Lung (tissue), 4 donors: ENCODE data around the genes SYDE2 and COL24A1.

DNA sequence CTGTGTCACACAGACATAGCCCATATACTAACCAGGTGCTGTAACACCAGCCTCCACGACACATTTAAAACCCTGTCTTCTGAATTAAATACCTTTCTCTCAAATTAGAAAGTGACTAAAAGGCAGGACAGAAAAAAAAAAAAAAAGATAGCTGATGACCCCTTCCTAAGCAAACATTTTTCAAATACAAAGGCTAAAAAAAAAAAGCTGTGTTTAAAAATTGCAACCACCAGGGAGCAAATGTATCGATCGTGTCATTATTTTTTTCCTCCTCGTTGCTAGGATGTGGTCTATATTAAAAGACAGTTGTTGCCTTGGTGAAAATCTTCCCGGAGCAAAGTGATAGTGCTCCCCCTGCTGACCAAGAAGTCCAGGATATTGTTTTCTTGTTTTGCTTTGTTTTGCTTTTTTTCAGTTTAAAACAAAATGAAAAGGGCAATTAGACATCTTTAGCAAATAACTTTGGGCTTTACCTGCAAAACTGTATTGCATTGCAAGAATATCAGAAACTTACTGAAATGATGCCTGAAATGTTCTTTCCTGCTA, 35.4 kb downstream of the DNASE2B start:
- PRO-cap = no peak
- RAMPAGE, long total RNA = no peak
- RRBS = no CpG with 5 or more reads among the region's 5 CpGs

GRCh38 chr1:84582700-84583241, 8.5 kb upstream of the CTBS start:
- PRO-cap = no peak
- RAMPAGE, long total RNA = no peak
- RRBS = no CpG with 5 or more reads among the region's 4 CpGs

- PRO-cap = no peak
- RAMPAGE, long total RNA = no peak
- RRBS = no CpG with 5 or more reads among the region's 1 CpG
Measured at GRCh38 chr1:84603249-84603671, 29.0 kb upstream of the CTBS start.

DNA sequence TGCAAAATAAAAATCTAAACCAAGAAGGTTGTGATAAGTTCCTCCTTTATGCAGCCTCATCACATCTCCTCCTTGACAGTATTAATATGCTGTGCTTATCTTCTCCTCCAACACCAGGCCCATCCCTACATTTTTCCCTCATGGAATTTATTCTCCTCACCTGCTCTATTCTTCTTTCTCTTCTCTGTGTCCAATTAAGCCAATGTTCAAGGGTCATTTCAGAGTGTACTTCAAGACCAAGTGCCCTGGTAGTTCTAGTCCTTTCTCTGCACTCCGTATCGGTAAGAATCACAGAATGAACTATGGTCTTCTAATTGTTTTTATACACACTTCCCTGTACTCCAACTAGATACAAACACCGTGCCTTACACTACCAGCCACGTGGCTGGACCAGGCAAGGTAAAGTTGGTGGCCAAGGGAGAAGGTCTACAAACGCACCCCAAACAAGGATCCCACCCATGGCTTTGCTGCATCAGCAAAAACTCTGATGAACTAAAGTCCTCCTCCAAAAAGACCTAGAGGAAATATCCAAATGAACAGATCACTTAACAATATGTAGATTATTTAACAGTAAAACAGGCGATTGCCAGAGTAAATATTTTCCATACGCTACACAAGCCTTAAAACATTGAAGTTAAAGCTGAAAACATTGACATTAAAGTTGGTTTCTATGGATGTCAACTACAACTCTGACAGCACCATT, 40.1 kb upstream of the LPAR3 start:
- PRO-cap = no peak
- RAMPAGE, long total RNA = no peak
- RRBS = no CpG with 5 or more reads among the region's 7 CpGs

- PRO-cap = unidirectional peak, plus-strand start at chr1:84945176
- RAMPAGE, long total RNA = no peak
- RRBS = no CpG with 5 or more reads among the region's 5 CpGs
Measured at GRCh38 chr1:84945053-84945667, 51.8 kb downstream of the MCOLN2 start.

- PRO-cap = no peak
- RAMPAGE, long total RNA = no peak
- RRBS = no CpG with 5 or more reads among the region's 4 CpGs
Measured at GRCh38 chr1:85190310-85190820, 10.5 kb downstream of the SYDE2 start.

DNA sequence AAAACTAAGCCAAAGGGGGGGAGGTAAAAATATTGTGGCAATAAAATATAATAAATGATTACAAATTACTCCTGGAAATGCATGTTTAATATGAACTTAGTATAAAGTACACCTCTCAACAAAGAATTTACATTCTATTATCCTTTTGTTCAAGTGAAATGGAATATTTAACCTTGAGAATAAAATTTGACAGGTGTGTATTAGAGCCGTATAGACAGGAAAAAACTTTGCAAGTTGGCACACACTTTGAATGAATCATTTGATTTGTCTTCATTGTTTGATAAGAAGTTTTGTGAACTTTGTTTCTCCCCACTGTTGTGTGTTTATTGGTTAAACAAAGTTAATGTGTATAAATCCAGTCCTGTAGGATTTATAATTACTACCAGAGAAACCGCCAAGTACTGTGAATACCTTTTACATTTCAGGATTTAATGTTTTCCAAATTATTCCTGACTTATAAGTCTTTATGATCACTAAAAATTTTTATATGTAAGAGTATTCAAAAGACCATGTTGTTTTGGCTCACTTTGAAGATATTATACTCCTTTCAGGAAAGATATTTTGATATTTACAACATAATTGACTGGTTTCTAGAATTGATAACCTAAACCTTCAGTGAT, 1.9 kb downstream of the SYDE2 start:
- PRO-cap = no peak
- RAMPAGE, long total RNA = no peak
- RRBS = no CpG with 5 or more reads among the region's 2 CpGs

GRCh38 chr1:85200490-85201539, at the start of gene SYDE2:
Gene SYDE2, minus strand, starts transcription at chr1:85201016.
- PRO-cap = bidirectional peak, plus-strand start at chr1:85201149, minus-strand start at chr1:85200978
- RAMPAGE, long total RNA = no peak
- RRBS = 1% methylated on average over 75 of the region's 123 CpGs

DNA sequence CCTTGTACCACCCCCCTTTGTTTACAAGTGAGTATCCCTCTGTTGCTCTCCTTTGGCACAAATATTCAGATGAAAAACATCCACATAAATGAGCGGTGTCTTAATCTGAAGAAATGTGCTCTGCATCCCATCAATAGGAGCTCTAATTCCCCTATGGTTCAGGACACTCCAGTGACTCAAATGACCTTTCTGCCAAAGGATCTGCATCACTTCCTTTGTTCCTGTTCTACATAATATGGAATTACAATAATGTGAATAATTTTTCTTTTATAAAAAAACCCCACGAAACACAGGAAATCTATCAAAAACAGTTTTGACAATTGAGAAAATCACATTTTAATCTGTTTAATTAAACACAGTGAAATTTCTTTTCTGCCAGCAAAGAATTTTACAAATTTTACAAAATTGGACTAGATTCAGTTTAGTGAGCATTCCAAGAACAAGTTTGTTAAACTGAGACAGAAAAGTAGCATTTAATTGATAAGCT, 16.5 kb downstream of the DDAH1 start:
- PRO-cap = no peak
- RAMPAGE, long total RNA = no peak
- RRBS = no CpG with 5 or more reads among the region's 2 CpGs

DNA sequence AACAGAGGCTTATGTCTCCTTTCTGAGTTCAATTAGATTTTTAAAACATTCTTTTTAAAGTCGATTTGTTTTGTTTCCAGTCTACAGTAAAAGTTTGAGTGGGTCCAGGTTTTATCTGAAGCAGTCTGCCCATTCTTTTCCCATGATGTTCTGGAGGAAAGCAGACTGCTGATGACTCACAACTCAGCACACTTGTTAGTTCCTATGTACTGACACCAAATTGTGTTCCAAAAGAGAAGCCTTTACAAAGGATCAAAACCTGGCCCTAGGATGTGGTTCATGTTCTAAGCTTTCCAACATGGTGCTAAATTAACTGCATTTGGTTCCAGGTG, 11.4 kb upstream of the CCN1 start:
- PRO-cap = no peak
- RAMPAGE, long total RNA = no peak
- RRBS = no CpG with 5 or more reads among the region's 1 CpG

DNA sequence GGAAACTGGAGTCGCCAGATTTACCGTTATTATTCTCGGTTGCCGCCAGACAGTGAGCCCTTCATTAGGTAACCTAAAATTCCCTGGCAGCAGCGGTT, 3.0 kb upstream of the CCN1 start:
- PRO-cap = no peak
- RAMPAGE, long total RNA = no peak
- RRBS = no CpG with 5 or more reads among the region's 5 CpGs

DNA sequence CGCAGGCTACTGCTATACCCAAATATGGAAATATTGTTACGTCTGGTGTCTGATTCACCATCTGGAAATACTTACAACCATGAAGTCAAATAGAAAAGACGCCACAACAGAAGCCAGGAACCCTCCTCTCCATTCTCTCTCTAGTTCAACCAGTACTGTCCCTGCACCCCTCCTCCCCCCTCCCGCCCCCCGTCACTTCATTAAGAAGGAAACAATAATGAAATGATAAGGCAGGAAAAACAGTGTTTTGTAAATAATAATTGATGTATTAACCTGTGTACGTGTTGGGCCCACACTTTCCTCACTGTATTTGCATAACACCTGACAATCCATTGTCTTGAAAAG, 1.9 kb upstream of the CCN1 start:
- PRO-cap = bidirectional peak, plus-strand start at position 88 of the sequence, minus-strand start outside the sequence
- RAMPAGE, long total RNA = no peak
- RRBS = no CpG with 5 or more reads among the region's 6 CpGs

DNA sequence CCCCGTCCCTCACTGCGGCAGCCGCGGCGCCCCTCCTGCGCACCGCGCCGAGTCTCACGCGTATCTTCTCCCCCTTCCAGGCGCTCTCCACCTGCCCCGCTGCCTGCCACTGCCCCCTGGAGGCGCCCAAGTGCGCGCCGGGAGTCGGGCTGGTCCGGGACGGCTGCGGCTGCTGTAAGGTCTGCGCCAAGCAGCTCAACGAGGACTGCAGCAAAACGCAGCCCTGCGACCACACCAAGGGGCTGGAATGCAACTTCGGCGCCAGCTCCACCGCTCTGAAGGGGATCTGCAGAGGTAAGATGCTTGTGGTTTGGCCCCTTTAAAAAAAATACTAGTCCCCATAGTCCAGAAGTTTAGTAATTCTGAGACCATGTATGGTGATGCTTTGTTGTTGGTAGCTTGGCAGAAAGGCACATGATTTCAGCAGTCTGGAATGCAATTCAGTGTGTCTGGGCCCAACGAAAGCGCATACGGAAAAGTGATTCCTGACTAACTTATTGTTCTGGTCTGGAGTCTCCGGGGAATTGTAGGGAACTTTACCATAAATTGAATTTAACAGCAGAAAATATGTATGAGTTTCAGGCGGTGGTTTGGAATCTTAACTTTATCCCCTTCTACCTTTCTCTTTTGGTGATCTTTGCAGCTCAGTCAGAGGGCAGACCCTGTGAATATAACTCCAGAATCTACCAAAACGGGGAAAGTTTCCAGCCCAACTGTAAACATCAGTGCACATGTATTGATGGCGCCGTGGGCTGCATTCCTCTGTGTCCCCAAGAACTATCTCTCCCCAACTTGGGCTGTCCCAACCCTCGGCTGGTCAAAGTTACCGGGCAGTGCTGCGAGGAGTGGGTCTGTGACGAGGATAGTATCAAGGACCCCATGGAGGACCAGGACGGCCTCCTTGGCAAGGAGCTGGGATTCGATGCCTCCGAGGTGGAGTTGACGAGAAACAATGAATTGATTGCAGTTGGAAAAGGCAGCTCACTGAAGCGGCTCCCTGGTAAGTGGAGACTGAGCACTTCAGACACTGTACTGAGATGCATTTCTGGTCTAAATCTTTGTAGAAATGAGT, 1.1 kb downstream of the CCN1 start:
- PRO-cap = no peak
- RAMPAGE, long total RNA = no peak
- RRBS = no CpG with 5 or more reads among the region's 45 CpGs

GRCh38 chr1:85582912-85583517, 2.5 kb downstream of the CCN1 start:
- PRO-cap = no peak
- RAMPAGE, long total RNA = no peak
- RRBS = no CpG with 5 or more reads among the region's 9 CpGs

GRCh38 chr1:86155081-86155789, 1.3 kb downstream of the COL24A1 start:
- PRO-cap = no peak
- RAMPAGE, long total RNA = no peak
- RRBS = no CpG with 5 or more reads among the region's 38 CpGs

GRCh38 chr1:86156585-86157302, at the start of gene COL24A1:
Gene COL24A1, minus strand, starts transcription at chr1:86156772.
- PRO-cap = no peak
- RAMPAGE, long total RNA = no peak
- RRBS = 10% methylated on average over 24 of the region's 49 CpGs

GRCh38 chr1:86517049-86517866, 29.6 kb upstream of the CLCA4 start:
- PRO-cap = no peak
- RAMPAGE, long total RNA = no peak
- RRBS = no CpG with 5 or more reads among the region's 1 CpG

GRCh38 chr1:86548763-86549501, 2.1 kb downstream of the CLCA4 start:
- PRO-cap = no peak
- RAMPAGE, long total RNA = no peak
- RRBS = no CpG with 5 or more reads among the region's 2 CpGs

DNA sequence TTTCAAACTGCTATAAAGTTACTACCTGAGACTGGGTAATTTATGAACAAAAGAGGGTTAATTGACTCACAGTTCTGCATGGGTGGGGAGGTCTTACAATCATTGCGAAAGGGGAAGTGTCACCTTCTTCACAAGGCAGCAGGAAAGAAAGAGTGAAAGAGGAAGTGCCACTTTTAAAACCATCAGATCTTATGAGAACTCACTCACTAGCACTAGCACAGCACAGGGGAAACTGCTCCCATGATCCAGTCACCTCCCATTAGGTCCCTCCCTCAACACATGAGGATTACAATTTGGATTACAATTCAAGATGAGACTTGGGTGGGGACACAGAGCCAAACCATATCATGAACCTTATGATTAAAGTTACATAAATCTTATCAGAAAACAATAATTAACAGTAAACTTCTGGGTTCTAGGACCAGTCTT, 70.1 kb downstream of the CLCA4 start:
- PRO-cap = no peak
- RAMPAGE, long total RNA = no peak
- RRBS = no CpG with 5 or more reads among the region's 1 CpG

DNA sequence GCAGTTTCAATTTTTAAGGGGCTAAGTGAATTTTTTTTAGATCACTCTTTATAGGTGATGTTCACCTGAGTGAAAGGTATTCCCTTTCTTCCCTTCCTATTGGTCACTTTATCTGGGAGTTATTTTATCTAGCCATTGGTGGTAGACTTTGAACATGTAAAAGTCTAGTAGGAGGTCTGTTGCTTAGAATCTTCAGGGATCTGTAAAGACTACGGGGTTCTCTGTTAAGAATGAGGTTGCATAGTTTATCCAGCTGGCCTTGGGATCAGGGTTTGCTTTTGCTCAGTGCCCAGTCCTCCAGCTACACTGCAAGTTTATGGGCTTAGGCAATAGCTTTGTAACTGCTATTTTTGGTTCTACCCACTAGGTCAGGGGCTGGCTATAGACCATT, 9.7 kb downstream of the SH3GLB1 start:
- PRO-cap = no peak
- RAMPAGE, long total RNA = no peak
- RRBS = no CpG with 5 or more reads among the region's 1 CpG